Mesenchymal stem cell of the bone marrow (primary cell): ENCODE results near the genes SOX4, ARMH2 and RIPOR2.

DNA sequence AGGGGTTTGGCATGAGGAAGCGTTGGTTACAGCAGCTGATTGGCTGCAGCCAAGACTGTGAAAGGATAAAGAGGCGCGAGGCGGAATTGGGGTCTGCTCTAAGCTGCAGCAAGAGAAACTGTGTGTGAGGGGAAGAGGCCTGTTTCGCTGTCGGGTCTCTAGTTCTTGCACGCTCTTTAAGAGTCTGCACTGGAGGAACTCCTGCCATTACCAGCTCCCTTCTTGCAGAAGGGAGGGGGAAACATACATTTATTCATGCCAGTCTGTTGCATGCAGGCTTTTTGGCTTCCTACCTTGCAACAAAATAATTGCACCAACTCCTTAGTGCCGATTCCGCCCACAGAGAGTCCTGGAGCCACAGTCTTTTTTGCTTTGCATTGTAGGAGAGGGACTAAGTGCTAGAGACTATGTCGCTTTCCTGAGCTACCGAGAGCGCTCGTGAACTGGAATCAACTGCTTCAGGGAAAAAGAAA lies at the start of gene SOX4:
Gene SOX4 (plus strand): TSS at position 96 of the 473 bp plus-strand sequence.
- CAGE, long polyA plus RNA, result no peak

DNA sequence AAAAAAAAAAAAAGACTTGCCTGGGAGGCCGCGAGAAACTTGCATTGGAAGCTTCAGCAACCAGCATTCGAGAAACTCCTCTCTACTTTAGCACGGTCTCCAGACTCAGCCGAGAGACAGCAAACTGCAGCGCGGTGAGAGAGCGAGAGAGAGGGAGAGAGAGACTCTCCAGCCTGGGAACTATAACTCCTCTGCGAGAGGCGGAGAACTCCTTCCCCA lies 487 bp downstream of the SOX4 start:
- CAGE, long polyA plus RNA, result no peak

DNA sequence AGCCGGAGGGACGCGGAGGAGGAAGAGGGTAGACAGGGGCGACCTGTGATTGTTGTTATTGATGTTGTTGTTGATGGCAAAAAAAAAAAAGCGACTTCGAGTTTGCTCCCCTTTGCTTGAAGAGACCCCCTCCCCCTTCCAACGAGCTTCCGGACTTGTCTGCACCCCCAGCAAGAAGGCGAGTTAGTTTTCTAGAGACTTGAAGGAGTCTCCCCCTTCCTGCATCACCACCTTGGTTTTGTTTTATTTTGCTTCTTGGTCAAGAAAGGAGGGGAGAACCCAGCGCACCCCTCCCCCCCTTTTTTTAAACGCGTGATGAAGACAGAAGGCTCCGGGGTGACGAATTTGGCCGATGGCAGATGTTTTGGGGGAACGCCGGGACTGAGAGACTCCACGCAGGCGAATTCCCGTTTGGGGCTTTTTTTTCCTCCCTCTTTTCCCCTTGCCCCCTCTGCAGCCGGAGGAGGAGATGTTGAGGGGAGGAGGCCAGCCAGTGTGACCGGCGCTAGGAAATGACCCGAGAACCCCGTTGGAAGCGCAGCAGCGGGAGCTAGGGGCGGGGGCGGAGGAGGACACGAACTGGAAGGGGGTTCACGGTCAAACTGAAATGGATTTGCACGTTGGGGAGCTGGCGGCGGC lies 2.8 kb downstream of the SOX4 start:
- CAGE, long polyA plus RNA, result no peak

- CAGE, long polyA plus RNA, result no peak
Observed at GRCh38 chr6:21596831-21597063, 3.2 kb downstream of the SOX4 start.

- CAGE, long polyA plus RNA, result no peak
Observed at GRCh38 chr6:21608659-21609190, 15.2 kb downstream of the SOX4 start.

- CAGE, long polyA plus RNA, result no peak
Observed at GRCh38 chr6:21666168-21666674, 72.7 kb downstream of the SOX4 start.

DNA sequence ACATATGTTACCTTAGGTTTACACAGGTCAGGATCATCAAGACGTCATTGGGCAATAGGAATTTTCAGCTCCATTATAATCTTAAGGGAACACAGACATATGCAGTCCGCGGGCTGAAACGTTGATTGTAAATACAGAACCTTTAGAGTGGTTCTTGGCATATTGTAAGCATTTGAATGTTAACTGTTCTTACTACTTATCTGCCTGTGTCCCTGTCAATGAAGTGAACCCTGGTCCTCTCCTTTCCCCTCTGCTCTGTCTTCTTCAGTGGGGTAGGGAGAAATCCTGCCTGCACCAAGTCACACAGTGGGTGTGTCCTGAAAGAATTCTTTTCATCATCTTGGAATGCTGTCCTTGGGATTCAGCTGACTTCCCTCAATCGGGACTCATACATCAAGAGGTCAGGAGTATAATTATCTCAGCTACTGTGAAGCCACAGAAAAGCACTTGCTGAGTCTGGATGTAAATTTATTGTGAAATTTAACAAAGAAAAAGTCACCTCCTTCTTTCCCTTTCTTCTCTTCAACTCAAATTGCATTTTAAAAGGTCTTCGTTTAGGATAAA lies 328.5 kb downstream of the SOX4 start:
- CAGE, long polyA plus RNA, result no peak

GRCh38 chr6:21992143-21992664 lies 304.6 kb downstream of the PRL start:
- CAGE, long polyA plus RNA, result no peak

GRCh38 chr6:22025006-22026425 lies 271.3 kb downstream of the PRL start:
- CAGE, long polyA plus RNA, result no peak

GRCh38 chr6:24584421-24584800 lies 61.6 kb downstream of the KIAA0319 start:
- CAGE, long polyA plus RNA, result no peak

- CAGE, long polyA plus RNA, result no peak
Observed at GRCh38 chr6:24667259-24667430, 268 bp downstream of the ACOT13 start.

GRCh38 chr6:24701297-24701885 lies 17.6 kb downstream of the C6orf62 start:
- CAGE, long polyA plus RNA, result no peak

GRCh38 chr6:24719982-24720992 lies 1.3 kb upstream of the C6orf62 start:
- CAGE, long polyA plus RNA, result no peak

DNA sequence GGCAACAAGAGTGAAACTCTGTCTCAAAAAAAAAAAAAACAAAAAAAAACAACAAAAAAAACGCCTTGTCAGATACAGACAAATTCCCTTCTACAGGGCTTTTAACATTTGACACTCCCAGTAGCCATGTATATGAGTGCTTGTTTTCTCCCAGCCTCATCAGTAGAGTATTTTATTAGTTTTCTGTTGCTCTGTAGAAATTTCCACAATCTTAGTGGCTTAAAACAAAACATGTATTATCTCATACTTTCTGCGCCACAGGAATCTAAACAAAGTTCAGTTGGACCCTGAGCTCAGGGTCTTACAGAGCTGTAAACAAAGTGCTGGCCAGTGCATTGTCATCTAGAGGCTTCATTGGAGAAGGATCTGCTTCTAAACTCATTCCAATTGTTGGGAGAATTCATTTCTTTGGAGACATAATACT lies 3.6 kb upstream of the GMNN start:
- CAGE, long polyA plus RNA, result no peak

GRCh38 chr6:24776569-24776999 lies 1.8 kb downstream of the GMNN start:
- CAGE, long polyA plus RNA, result no peak

DNA sequence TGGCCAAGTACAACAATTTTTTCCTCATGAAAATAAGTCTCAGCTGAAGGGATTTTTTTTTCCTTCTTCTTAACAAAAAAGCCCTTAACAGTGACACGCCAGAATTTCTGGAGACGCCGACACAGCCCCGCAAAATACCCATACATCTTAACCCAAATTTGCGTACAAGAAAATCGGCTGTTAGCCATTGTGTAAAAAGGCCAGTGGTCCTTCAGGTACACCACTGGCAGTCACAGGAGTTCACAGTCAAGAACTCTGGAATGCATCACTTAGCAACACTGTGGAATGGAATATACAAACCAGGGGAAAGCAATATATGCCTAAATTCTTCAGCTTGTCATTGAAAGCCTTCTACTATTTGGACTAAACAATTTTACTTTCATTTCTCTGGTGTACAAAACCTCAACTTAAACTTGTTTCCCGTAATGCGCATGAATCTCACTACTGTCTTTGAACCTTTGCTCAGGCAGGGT lies at the start of gene ARMH2:
Gene ARMH2 (minus strand): TSS at position 248 of the 473 bp plus-strand sequence.
- CAGE, long polyA plus RNA, result no peak

- CAGE, long polyA plus RNA, result no peak
Observed at GRCh38 chr6:24928357-24928725, 7.4 kb downstream of the RIPOR2 start.

GRCh38 chr6:24935636-24936228 lies at the start of gene RIPOR2:
Gene RIPOR2, minus strand, starts transcription at chr6:24935960.
- CAGE, long polyA plus RNA, result no peak

- CAGE, long polyA plus RNA, result no peak
Observed at GRCh38 chr6:25040929-25041504, 105.3 kb upstream of the RIPOR2 start.

DNA sequence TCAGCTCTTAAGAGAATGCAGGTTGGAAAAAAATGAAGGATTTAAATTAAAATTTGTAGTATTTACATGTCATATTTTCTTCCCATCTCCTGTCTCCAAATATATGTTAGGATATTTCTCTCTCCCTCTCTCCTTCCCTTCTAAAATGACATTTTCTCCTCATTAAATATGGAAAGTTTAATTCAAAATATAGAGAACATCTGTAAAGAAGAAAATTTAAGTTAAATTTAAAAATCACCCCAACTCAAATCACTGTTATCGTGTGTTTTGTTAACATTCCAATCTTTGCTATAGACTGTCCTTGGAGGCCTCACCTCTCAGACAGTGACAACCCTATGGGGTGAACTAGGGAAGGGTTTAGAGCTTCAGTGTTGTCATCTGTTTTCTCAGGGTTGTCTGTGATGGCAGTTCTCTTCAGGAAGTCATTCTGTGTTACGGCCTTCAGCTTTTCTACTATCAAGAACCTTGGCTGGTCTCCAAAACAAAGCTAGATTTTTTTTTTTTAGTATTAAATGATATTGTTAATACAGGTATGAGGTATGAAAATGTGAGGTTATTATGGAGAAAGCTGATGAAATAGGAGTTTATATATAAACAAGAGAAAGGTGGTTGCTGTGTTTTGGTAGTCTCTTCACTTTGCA lies 162.3 kb downstream of the CARMIL1 start:
- CAGE, long polyA plus RNA, result no peak